AG04449 (cell line): Measurements from ENCODE around the genes EXO5, ZNF684, CTPS1, SCMH1 and HIVEP3.

- RRBS: 3% methylated on average over 35 of the region's 81 CpGs
Measured at GRCh38 chr1:40508352-40509537, at the start of gene EXO5. TSS of gene EXO5 (plus strand) at chr1:40508767.

- RRBS: 2% methylated on average over 20 of the region's 39 CpGs
Measured at GRCh38 chr1:40531204-40532377, at the start of gene ZNF684. TSS of gene ZNF684 (plus strand) at chr1:40531637.

- RRBS: no CpG with 5 or more reads among the region's 5 CpGs
Measured at GRCh38 chr1:40807956-40808447, 24.4 kb downstream of the KCNQ4 start.

- RRBS: no CpG with 5 or more reads among the region's 20 CpGs
Measured at GRCh38 chr1:40818111-40818433, 34.5 kb downstream of the KCNQ4 start.

DNA sequence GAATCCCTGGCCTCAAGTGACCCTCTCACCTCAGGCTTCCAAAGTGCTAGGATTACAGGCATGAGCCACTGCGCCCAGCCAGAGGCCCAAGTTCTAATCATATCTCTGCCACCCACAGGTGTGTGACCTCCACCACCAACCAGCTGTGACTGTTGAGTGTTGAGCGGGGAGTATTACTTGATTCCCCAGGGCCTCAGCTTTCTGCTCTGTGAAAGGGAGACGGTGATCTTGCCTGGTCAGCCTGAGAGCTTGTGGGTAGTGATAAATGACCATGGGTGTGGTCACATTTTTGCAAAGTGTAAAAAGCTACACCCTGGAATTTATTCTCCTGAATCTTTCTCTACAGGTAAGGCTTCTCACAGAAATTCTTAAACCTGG lies 1.9 kb upstream of the CITED4 start:
- RRBS: no CpG with 5 or more reads among the region's 3 CpGs

GRCh38 chr1:40868101-40868828 lies 6.1 kb upstream of the CITED4 start:
- RRBS: no CpG with 5 or more reads among the region's 4 CpGs

- RRBS: no CpG with 5 or more reads among the region's 5 CpGs
Measured at GRCh38 chr1:40898351-40898984, 36.3 kb upstream of the CITED4 start.

GRCh38 chr1:40930205-40930498 lies 49.3 kb upstream of the CTPS1 start:
- RRBS: no CpG with 5 or more reads among the region's 2 CpGs

- RRBS: 2% methylated on average over 30 of the region's 112 CpGs
Measured at GRCh38 chr1:40979136-40980135, at the start of gene CTPS1. TSS of gene CTPS1 (plus strand) at chr1:40979696.

GRCh38 chr1:41001921-41002522 lies 19.5 kb downstream of the SLFNL1 start:
- RRBS: no CpG with 5 or more reads among the region's 7 CpGs

DNA sequence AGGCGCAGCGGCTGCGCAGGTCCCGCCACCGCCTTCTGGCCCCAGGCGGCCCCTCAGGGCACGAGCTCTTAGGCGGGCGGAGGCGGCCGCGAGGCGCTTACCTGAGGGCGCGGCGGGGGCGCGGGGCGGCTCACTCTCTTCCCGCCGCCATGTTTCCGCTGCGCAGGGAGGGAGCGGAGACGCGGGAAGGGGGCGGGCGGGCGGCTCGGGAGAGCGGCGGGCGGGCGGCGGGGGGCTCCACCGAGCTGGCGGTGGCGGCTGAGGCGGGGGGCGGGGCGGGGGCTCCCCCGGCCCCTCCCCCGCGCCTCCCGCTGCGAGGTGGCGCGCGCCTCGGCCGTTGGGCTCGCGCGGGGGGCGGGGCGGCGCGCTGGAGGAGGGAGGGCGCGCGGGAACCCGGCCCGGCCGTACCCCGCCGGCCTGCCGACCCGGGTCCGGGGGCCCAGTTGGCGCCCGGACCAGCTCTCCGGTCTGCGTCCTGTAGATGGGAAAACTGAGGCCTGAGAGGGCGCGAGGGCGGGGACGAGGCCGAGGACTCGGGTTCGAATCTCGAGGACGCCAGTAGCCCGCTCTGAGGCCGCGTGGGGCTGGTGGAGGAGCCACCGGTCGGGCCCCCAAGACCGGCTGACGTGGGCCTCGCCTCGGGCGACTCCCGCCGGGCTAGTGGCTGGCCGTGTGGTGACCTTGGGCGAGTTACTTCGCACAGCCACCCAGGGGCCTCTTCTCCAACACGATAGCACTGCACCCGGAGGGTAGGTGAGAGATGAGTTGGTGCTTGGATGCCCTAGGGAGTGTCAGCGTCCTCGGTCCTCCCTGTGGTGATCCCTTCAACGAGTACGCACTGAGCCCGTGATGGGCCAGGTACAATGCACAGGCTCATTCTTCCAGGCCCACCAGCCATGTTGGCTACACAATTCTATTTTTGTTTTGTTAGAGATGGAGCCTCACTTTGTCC lies at the start of gene SCMH1:
SCMH1 (minus strand) TSS at position 349 of the 952 bp plus-strand sequence.
- RRBS: 4% methylated on average over 11 of the region's 104 CpGs

- RRBS: no CpG with 5 or more reads among the region's 8 CpGs
Measured at GRCh38 chr1:41537826-41538219, 53.3 kb upstream of the EDN2 start.

DNA sequence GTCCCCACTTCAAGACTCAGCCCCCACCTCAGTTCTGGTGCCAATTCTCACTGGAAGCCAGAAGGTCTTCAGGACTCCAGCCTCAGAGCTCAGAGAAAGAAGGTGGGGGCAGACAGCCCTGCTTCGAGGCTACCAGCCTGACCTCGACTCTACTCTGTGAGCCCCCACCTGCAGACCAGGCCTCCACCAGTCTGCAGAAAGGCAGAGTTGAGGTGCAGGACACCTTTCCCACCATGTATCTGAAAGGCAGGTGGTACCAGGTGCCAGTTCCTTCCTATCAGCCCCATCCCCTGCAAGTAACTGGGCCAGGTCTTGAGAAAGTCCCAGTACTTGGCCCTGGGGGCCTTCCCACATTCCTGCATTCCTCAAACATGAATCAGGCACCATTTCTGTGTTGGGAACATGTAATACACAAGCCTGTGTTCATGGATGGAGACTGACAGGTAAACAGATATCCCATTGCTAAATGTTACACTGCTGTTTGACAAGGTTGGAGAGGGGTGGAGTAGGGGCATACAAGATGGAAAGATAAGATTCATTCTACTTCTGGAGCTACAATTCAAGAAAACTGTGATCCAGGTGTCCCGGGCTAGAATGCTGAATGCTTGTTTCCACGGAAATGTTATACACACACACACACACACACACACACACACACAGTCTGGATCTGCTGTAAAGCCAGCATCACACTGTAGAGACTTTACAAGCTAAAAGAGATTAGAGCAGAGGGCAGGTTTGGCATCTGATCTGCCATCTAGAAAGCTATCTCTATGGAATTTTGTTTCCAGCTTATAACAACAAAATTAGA lies 180.8 kb upstream of the EDN2 start:
- RRBS: no CpG with 5 or more reads among the region's 4 CpGs

DNA sequence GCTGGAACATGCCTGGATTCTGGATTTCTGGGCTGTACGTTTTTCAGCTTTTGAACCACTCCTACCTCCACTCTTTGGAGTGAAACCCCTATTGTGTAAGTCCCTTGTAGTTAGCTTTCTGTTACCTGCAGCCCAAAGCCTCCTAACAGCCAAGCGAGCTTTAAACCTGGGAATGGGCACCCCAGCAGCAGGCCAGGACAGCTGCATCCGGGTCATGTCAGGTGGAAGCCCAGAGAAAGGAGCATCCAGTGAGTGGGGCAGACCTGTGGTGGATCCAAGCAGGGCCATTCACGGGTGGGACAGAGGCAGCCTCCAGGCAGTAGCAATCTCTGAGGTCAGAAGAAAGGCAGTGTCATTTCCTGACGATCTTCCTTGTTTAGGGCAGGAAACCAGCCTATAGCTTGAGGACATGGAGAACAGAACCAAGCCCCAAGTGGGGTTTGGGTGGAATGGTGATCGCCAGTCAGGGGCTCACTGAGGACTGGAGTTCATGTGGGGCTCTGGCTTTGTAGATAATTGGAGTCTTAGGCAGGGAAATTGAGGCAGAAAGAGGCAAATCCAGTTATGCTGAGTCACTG lies 209.5 kb downstream of the HIVEP3 start:
- RRBS: no CpG with 5 or more reads among the region's 6 CpGs

GRCh38 chr1:41807330-41807873 lies 111.3 kb downstream of the HIVEP3 start:
- RRBS: no CpG with 5 or more reads among the region's 7 CpGs

DNA sequence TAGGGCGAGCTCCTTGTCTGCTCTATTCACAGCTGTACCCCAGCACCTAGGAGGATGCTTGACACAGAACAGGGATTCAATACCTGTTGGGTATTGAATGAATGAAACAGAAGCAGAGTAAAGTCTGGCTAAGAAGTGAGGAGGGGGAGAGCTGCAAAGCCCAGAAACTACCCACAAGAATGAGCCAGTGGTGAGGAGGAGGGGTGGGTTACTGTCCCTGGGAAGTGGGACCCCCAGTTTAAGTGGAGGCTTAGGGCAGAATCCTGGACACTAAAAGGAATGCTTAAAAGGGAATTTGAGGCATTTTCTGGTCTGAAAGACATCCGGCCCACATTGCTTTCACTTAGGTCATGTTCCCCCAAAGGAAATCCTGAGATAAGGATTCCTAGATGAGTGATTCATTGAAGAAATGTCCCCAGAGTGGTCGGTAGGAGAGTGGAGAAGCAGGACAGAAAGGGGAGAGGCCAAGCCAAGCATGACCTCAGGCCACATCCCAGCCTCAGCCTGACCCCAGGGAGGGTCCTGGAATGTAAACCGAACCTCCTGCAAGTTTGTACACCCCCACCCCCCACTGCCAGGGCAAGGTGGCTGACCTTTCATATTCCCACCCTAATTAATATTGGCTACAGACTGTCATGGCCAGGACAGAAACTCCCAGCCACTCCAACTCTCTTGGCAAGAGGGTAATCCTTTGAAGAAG lies 16.7 kb downstream of the HIVEP3 start:
- RRBS: no CpG with 5 or more reads among the region's 4 CpGs

- RRBS: no CpG with 5 or more reads among the region's 13 CpGs
Measured at GRCh38 chr1:41918571-41919142, at the start of gene HIVEP3. TSS of gene HIVEP3 (minus strand) at chr1:41918922.

- RRBS: 92% methylated on average over 2 of the region's 19 CpGs
Measured at GRCh38 chr1:42162061-42163044, 2.2 kb downstream of the GUCA2A start.

GRCh38 chr1:42177553-42178015 lies 13.0 kb upstream of the GUCA2A start:
- RRBS: no CpG with 5 or more reads among the region's 6 CpGs

DNA sequence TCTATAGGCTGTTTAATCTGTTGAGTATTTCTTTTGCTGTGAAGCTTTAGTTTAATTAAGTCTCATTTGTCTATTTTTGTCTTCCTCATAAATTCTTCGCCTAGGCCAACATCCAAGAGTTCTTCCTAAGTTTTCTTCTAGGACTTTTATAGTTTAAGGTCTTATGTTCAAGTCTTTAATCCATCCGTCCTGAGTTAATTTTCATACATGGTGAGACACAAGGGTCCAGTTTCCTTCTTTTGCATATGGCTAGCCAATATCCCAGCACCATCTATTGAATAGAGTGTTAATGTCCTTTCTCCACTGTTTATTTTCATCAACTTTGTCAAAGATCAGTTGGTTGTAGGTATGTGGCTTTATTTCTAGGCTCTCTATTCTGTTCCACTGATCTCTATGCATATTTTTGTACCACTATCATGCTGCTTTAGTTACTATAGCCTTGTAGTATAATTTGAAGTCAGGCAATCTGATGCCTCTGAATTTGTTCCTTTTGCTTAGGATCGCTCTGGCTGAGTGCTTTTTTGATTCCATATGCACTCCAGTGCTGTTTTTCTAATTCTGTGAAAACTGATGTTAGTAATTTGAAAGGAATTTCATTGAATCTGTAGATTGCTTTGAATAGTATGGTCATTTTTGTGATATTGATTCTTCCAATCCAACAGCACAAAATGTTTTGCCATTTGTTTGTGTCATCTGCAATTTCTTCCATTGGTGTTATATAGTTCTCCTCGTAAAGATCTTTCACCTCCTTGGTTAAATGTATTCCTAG lies 38.6 kb downstream of the FOXJ3 start:
- RRBS: no CpG with 5 or more reads among the region's 4 CpGs